Lung (tissue), 4 donors: ENCODE measurements around the genes POMT1 and GTF3C4.

- PRO-cap, result bidirectional peak, plus-strand start at chr9:131502955, minus-strand start at chr9:131502864
- RAMPAGE, long total RNA, result no peak
- RRBS, result 1% methylated on average over 13 of the region's 106 CpGs
These were observed at the start of gene POMT1 for GRCh38 chr9:131502495-131503741. Gene POMT1, plus strand, starts transcription at chr9:131502918.

DNA sequence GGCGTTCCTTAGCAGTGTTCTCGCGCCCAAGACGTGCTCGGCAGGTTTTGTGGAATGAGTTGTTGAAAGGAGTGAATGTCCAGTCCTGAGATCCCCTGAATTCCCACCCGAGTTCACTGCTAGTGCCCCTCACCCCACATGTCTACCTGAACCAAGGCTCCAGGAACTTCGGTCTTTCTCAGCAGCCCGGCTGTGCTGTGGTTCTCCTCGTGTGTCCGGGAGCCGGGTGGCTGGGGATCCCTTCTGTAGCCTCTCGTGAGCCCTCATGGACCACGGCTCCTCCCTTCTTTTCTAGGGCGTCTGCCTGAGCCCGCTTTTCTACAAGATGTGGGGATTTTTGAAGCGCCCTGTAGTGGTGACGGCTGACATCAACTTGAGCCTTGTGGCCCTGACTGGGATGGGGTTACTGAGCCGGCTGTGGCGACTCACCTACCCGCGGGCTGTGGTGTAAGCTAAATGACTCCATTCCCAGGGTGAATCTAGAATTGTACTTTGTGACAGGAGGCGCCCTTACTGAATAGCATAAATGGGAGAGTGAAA is 1.2 kb downstream of the POMT1 start:
- PRO-cap, result no peak
- RAMPAGE, long total RNA, result no peak
- RRBS, result no CpG with 5 or more reads among the region's 22 CpGs

DNA sequence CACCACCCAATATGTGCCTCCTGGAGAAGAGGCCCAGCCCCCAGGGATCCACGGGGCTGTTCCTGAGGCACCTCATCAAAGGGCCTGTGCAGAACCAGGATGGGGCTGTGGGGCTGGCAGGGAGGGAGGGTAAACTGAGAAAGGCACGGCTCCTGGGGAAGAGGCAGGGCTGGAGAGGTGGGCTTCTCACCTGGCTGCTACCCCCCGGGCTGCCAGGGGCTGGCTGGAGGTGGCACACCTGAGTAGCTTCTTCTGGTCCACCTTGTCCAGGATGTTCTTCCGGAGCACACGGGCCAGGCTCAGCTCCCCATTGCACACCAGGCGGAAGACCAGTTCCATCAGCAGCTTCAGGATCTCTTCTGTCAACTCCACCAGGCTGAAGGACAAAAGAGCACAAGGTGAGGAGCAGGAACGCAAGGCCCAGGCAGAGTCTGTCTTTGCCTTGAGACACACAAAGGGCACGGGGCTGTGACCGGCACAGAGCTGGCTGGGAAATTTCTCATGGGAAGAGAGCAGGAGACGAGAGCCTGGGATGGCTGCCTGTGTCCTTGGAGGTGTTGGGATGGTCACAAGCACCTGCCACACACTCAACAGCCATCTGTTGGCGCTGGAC is 43.4 kb downstream of the PRRT1B start:
- PRO-cap, result no peak
- RAMPAGE, long total RNA, result no peak
- RRBS, result 97% methylated on average over 2 of the region's 11 CpGs

- PRO-cap, result no peak
- RAMPAGE, long total RNA, result no peak
- RRBS, result no CpG with 5 or more reads among the region's 10 CpGs
These were observed 57.8 kb downstream of the PRRT1B start for GRCh38 chr9:131603027-131603605.

- PRO-cap, result no peak
- RAMPAGE, long total RNA, result no peak
- RRBS, result no CpG with 5 or more reads among the region's 4 CpGs
These were observed 78.7 kb downstream of the PRRT1B start for GRCh38 chr9:131623883-131624632.

DNA sequence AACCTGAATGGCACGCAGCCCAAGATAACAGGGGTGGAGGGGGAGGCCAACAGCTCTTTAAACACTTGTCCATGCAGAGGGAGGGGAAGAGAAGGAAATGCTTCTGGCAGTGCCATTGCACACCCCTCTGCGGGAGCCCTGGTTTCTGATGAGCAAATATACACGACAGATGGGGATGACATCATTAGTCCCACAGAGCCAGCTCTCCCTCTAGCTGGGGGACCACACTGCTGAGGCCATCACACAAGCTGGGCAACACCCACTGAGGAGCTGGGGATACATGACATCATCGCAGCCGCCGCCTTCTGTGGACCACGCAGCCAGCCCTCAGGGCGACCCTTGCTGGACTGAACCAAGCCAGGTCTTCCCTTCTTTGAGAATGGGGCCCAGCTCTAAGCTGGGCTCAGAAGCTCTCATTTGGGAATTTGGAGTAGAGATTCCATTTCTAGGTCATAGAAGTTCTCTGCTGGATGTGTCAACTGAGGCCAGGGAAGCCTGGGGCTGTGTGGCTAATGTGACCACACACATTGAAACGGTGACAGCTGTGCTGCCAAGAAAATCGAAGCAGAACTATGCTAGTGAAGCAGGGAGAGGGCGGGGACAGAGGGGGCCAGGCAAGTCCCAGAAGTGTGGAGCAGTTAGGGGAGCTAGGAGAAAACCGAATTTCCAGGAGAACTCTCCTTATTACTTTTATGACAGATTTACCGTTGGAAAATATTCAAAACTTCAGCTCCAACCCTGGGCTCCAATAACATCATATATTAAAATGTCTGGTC is 79.5 kb downstream of the PRRT1B start:
- PRO-cap, result no peak
- RAMPAGE, long total RNA, result no peak
- RRBS, result no CpG with 5 or more reads among the region's 13 CpGs

GRCh38 chr9:131643113-131643559 is 96.7 kb downstream of the RAPGEF1 start:
- PRO-cap, result no peak
- RAMPAGE, long total RNA, result no peak
- RRBS, result no CpG with 5 or more reads among the region's 5 CpGs

DNA sequence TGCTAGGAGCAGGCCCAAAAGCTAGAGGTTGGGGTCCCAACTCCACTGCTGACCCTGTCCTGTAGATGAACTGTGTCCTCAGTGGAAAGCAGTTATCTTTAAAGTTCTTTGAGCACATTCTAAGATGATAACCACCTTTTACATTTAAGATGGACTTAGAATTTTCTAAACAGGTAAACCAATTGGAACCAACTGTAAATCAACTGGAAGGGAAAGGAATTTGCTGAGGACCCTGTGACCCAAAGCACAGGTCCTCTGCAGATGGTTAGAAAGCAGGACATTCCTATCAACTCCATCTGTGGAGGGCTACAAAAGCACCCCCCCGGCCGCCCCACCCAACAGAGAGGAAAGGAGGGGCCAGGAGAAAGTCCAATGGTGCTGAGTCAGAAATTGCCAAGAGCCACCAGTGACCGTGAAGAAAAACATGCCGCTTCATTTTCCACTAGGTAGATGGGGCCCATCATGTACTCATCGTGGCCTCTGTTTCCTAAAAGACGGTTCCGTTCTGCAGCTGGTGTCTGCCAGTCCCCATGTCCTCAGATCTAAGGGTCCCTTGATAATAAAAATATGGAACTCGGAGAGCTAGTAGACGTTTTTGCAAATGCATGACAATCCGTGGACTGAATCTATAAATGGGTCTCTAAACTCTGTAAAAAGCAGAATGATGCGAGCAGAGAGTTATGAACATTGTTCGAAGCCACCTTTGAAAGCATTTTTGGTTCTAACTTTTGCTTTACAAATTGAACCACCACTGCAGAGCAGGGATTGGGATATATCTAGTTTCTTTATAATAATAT is 66.3 kb downstream of the RAPGEF1 start:
- PRO-cap, result no peak
- RAMPAGE, long total RNA, result no peak
- RRBS, result no CpG with 5 or more reads among the region's 12 CpGs

GRCh38 chr9:131677057-131678331 is 62.4 kb downstream of the RAPGEF1 start:
- PRO-cap, result no peak
- RAMPAGE, long total RNA, result no peak
- RRBS, result no CpG with 5 or more reads among the region's 13 CpGs

DNA sequence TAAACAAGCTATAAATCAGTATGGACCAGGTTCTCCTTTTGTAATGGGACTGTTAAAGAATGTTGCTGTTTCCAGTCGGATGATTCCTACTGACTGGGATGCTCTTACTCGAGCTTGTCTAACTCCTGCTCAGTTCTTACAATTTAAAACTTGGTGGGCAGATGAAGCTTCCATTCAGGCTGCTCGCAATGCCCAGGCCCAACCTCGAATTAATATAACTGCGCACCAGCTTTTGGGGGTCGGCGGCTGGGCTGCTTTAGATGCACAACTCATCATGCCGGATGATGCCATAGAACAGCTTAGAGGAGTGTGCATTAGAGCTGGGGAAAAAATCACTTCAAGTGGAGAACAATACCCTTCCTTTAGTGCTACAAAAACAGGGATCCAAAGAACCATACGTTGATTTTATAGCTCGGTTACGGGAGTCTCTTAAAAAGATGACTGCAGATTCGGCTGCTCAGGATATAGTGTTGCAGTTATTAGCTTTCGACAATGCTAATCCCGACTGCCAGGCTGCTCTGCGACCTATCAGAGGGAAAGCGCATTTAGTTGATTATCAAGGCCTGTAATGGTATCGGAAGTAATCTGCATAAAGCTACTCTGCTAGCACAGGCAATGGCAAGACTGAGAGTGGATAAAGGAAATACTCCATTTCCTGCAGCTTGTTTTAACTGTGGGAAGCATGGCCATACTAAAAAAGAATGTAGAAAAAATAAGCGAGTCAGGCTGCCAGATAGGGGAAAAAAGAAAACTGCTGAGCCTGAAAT is 58.2 kb downstream of the RAPGEF1 start:
- PRO-cap, result no peak
- RAMPAGE, long total RNA, result no peak
- RRBS, result no CpG with 5 or more reads among the region's 18 CpGs

GRCh38 chr9:131869169-131869659 is 129.3 kb upstream of the RAPGEF1 start:
- PRO-cap, result no peak
- RAMPAGE, long total RNA, result no peak
- RRBS, result no CpG with 5 or more reads among the region's 9 CpGs

DNA sequence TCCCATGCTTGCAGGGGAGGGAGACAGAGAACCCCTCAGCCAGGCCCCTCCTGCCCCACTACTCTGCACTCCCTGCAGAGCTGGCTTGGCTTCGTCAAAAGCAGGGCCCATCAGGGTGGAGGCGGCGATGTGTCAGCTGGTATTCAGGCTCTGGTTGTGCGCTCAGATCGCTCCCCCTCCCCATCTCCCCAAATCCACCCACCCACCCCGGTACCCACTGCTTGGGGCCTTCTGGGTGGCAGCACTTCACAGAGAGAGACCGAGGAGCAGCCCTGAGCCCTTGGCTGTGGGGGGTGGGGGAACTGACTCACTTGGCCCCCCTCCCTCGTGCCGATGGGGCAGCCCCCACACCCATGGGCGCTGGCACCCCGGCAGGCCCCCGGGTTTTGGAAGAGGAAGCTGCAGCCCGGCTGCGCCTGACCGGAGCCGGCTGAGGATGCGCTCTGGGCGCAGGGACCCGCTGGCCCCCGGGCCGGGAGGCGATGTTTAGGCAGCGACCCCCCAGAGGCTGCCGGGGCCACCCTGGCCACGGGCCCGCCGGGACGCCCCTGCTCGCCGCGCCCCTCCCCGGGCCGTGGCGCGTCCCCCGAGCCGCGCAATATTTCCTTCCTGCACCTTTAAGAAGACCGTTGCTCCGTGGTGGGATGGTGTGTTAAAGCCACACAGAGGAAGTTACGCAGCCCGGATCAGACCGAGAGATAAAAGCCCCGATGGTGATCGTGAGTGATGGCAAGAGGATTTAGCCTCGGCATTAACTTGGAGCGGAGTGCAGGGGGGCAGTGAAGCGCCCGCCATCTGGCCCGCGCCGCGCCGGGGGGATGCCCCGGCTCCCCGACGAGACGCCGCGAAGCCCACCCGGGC is 627 bp upstream of the NTNG2 start:
- PRO-cap, result no peak
- RAMPAGE, long total RNA, result no peak
- RRBS, result 2% methylated on average over 26 of the region's 61 CpGs

DNA sequence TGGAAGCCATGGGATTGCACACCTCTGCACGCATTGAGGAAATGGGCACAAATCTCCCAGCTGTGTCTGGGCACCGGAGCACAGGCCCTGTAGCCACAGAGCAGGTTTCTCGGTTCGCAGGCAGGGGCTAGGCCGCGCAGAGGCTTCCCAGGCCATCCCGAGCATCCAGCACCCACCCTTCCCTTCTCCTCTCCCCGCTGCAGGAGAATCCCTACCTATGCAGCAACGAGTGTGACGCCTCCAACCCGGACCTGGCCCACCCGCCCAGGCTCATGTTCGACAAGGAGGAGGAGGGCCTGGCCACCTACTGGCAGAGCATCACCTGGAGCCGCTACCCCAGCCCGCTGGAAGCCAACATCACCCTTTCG is 35.9 kb downstream of the NTNG2 start:
- PRO-cap, result no peak
- RAMPAGE, long total RNA, result no peak
- RRBS, result no CpG with 5 or more reads among the region's 16 CpGs

DNA sequence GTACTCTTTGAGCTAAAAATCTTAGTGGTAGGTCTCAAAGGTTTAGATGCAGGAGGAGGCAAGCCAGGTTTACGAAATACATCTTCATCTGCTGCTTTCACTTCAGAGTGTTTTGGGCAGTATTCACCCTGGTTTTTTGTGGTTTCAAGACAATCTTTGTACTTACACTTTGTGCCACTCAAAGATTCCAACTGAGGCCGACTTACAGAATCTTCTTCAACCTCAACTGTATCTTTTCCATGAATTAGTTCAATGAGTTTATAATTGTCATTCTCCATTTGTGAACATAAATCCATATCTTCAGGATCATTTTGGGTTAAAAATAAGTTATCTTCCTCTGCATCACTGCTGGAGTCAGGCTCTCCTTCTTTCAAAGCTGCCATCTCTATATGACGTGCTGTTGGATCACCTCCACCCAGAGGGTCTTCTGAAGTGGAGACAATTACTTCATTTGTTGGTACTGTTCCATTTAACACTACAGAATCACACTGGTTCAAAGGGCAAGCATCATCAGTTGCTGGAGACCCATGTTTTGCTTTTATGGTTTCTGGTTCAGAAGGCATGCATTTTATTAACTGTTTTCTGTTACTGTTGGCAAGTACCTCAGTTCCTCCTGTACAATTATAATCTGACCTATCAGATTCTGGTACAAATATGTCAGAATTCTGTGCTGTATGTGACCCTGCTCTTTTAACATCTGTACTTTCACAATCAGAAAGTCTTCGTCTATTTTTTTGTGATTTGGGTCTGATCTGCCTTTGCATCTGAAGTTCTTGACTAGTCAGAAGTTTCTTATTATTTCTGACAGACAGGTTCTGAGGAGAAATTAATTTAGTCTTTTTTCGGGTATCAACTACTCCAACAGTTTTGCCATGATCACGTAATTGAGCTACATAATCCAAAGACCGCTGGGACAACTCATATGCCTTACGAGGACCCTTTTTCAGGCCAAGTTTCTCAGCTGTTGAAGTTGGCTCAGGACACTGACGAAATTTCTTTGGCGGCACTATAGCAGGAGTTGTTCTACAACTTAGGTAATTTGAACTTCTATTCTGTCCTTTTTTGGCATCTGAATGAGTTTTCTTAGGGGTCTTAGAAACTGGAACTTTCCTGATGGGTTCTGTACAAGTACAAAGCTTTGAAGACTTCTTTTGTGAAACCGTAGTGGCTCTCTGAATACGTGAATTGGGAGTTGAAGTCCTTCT is 27.6 kb downstream of the SETX start:
- PRO-cap, result no peak
- RAMPAGE, long total RNA, result no peak
- RRBS, result no CpG with 5 or more reads among the region's 12 CpGs

- PRO-cap, result no peak
- RAMPAGE, long total RNA, result no peak
- RRBS, result no CpG with 5 or more reads among the region's 7 CpGs
These were observed 12.3 kb downstream of the SETX start for GRCh38 chr9:132342399-132342913.

- PRO-cap, result no peak
- RAMPAGE, long total RNA, result no peak
- RRBS, result no CpG with 5 or more reads among the region's 20 CpGs
These were observed 1.3 kb downstream of the SETX start for GRCh38 chr9:132353069-132354223.

DNA sequence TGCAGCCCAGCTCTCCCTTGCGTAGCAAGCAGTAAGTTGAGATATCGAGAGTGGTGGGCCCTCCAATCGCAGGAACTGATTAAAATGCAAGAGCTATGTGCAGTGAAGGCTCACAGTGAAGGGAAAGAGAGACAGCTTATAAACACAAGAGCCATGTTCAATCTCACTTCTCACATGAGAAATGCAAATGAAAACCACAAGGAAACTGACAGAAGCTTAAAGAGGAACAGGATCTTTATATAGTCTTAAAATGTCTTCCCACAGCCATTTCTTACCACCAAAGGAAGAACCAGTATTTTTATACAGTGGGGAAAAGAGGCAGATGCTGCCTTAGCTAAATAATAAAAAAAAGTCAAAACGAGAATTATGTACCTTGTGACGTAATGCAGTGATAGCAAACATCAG is 24.6 kb downstream of the TTF1 start:
- PRO-cap, result no peak
- RAMPAGE, long total RNA, result no peak
- RRBS, result no CpG with 5 or more reads among the region's 5 CpGs

DNA sequence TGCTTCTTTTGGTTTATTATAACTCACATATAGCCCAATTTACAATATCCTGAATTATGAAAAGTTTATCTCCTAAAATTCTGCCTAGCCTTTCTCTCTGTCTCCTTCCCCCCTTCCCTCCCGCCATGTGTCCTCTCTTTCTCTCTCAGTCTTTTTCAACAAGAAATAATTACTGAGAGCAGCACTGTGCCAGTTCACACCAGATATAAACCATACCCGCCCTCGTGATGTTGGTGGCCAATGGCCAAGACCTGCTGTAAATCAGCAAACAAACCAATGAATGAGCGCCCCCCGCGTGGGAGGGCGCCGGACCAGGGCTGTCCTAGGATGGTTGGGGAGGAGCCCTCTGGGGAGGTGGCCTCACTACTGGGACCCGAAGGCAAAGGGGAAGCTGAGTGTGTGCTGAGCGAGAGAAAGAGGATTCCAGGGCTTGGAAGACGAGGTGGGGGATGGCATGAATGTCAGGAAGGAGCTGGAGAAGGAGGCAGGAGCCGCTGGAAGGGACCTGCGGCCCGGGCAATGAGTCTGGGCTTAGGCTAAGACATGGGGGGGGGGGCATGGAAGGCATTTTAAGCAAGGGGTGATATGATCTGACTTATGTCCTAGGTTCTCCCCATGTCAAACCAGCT is 51.2 kb upstream of the BARHL1 start:
- PRO-cap, result no peak
- RAMPAGE, long total RNA, result no peak
- RRBS, result no CpG with 5 or more reads among the region's 14 CpGs

DNA sequence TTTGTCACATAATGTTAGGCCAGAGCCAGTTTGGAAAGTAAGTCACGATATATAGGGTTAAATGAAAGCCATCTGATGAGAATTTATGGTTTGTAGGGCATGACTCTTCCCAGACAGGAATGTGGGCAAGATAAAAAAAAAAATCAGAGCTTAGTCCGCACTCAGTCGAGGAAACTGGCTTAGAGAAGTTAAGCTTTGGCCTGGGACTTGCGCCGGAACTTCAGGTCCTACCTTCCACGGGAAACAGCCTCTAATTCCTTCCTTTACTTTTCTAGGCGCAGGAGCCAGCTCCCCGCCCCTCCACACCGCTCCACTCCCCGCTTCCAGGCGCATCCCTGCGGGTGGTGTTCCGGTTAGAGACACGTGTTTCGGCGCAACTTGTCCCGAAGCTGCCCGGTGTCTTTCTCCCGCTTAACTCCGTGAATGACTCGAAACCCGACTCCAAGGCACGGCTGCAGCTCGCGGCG is 411 bp downstream of the DDX31 start:
- PRO-cap, result no peak
- RAMPAGE, long total RNA, result no peak
- RRBS, result under 1% methylated on average over 17 of the region's 26 CpGs

DNA sequence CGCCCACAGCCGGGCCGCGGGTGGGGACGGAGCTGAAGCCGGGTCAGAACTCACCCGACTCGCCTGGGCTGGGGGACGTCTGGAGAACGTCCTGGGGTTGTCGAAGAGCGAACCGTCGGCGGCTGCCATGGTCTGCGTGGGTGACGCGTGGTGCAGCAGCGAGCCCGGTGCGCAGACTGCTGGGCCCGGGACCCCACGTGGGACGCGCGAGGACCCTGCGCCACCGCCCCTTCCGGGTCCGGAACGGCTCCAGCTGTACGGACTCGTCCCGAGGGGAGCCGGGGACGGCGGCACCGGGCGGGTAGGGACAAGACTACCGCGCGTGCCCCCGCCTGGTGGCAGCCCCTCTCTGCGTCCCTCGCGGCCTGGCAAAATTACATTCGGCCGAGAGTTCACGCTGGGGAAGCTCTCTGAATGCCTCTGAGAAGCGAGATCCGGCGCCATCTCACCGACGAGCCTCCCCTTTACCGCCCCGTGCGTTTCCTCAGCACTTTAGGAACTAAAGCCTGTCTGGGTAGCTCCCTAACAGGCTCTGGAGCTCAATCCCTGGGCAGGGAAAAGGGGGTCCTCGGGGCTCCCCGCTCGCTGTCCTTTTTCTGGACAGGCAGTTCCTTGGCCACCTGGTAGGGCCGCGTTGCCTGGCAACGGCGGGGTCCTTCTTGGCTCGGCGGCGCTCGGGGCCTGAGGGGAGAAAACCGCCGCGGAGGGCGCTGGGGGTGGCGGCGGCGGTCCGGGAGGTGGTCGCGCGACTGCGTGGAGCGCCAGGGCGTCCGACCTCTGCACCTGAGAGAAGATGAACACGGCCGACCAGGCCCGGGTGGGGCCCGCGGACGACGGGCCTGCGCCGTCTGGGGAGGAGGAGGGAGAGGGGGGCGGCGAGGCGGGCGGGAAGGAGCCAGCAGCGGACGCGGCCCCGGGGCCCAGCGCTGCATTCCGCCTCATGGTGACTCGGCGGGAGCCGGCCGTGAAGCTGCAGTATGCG is at the start of gene GTF3C4:
Gene GTF3C4 (plus strand): TSS at position 659 of the 982 bp plus-strand sequence.
- PRO-cap, result bidirectional peak, plus-strand start at position 258 of the sequence, minus-strand start at position 178 of the sequence; bidirectional peak, plus-strand start at position 692 of the sequence, minus-strand start at position 610 of the sequence
- RAMPAGE, long total RNA, result no peak
- RRBS, result under 1% methylated on average over 49 of the region's 107 CpGs